Bile duct (tissue), 1 donor: ENCODE data around the genes ADIPOR2, FKBP4 and TEX52.

- PRO-cap, result no peak
Observed at GRCh38 chr12:1474573-1475127, 119.7 kb downstream of the FBXL14 start.

DNA sequence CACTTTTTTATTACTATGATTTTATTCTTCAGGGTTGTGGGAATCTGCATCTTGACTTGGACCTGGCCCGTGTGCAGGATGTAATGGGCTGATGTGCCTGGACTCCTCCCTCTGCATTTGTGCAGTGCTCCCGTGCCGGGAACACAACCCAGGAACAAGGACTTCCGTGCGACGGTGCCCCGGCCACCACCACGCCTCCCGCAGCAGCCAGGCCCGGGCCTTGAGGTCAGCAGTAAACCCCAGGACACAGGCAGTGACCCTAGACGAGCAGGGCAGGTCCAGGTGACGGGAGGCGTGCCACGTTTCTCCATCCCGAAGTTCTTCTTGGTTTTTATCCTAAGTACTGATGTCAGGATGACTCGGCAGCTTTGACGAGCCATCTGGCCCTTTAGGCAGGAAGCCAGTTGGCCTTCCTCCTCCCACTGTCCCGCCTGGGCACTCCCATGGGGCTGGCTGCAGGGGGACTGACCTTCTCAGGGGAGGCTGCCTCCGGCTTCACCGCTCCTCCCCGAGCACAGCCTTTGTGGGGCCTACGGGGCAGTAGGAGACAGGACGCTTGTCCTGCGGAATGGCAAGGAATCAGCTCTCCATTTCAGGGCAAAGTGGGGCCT lies 94.3 kb downstream of the FBXL14 start:
- PRO-cap, result no peak

DNA sequence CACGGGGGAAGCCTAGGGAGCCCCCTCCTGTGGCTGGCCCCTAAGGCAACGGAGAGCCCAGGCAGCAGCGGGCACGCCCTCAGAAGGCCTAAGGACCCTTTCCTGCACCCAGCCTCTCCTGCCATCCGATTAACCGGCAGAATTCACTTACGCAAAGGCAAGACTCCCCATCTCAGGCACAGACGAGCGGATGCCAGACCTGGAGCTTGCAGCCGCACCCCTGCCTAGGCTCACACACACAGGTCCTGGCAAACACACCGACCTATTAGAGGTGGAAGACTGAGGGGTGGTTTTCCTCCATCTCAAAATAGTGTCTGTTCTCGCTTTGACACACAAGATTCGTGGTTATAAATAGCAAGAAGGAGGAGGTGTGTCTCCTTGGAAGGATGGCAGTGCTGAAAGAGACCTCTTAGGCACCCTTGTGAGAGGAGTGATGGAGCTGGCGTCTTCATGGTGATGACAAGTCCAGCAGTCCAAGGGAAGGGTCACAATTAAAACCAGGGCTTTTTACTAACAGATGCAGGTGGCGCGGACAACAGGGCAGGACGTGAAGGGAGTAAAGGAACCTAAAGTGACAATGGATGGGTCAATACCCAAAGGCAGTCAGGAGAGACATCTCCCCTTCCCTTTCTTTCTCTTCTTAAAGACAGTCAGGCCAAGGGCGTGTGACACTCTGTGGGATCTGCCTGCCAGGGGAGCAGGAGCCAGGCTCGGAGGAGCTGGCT lies 62.3 kb downstream of the FBXL14 start:
- PRO-cap, result no peak

GRCh38 chr12:1593833-1593898 lies 715 bp downstream of the FBXL14 start:
- PRO-cap, result no peak

DNA sequence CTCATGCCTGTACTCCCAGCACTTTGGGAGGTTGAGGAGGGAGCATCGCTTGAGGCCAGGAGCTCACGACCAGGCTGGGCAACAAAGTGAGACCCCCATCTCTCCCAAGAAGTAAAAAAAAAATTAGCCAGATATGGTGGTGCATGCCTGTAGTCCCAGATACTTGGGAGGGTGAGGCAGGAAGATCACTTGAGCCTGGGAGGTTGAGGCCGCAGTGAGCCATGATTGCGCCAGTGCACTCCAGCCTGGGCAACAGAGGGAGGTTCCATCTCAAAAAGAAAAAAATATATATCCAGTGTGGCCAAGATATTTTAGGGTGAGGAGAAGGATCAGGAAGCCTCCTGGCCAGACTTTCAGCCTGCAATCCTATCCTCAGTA lies 23.5 kb upstream of the ADIPOR2 start:
- PRO-cap, result no peak

DNA sequence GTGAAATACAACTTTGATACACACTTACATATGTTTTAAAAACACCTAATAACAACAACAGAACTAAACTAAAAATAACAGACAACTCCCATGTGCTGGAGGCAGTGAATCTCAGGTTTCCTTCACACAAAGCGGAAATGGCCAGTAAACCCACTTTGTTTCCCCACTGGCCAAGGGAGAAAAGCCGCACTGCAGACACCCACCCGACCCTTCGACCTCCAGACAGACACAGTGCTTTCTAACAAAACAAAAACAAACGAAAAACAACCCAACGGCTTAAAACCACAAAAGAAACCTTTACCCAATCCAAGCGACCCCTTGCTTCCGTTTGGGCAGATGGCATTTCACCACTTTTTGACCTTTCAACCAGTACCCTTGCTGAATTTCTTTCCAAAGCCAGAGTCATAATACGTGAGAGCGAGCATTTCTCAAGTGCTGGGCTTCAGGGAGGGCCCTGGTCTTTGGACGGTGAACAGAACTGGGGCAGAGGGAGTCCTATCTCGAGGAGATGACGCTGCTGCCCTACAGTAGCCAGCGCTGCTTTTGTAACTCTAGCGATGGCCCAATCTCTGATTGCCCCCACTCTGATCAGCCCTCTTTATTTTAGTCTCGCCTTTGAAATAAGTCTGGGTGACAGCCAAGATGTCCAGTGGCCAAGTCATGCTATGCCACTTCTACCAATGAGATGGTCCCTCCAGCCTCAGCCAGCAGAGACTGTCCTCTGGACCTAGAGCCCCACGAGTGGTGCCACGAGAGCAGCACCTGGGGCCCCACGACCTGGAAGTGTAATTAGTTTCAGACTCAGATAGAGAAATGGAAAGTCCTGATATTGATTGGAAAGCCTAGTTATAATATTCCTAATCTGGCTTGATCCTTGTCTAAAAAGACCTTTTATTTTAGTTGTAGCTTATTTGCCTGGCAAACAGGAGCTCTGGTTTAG lies 21.9 kb upstream of the ADIPOR2 start:
- PRO-cap, result no peak

DNA sequence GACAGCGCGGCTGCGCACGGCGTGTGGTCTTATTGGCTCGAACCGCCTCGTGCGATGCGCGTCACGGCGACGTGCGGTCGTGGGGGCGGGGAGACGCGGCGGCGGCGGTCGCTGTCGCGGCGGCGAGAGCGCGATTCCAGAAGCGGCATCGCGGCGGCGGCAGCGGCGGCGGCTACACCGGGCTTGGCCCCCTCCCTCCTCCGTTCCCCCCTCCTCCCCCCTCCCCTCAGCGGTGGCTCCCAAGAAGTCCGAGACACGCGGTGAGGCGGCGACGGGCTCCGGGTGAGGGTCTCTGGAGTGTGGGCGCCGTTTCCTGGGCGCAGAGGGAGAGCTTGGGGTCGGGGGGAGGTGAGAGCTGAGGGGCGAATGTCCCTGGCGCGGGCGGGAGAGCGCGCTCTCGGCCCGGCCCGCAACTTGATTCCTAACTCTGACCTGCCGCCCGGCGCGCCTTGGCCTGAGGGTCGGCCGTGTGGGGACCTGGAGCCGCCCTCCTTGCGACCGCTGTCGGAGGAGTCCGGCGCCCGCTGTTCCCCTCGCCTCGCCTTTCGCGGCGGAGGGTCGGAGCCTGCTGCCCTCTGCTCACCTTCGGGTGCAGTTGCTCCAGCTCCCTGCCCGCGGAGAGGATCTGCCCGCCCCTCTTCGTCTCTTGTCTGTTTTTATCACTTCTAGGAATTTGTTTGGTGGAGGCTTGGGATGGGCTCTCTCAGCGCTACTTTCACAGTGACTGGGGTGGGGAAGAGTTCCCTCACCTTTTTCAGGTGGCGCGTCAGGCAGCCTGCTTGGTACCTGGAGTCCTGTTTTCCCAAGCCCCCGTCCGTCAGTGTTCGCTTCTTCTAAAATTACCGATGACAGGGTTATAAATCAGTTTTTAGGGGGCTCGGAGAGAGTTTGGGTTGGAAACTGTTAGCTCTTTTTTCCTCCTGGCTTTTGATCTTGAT lies at the start of gene ADIPOR2:
ADIPOR2 (plus strand) TSS at position 139 of the 938 bp plus-strand sequence.
- PRO-cap, result bidirectional peak, plus-strand start at position 80 of the sequence, minus-strand start outside the sequence; unidirectional peak, minus-strand start at position 529 of the sequence

GRCh38 chr12:1695212-1695980 lies 4.5 kb downstream of the ADIPOR2 start:
- PRO-cap, result no peak

GRCh38 chr12:1754038-1754665 lies 63.3 kb downstream of the ADIPOR2 start:
- PRO-cap, result no peak

- PRO-cap, result no peak
Observed at GRCh38 chr12:1794354-1794940, 25.9 kb upstream of the LRTM2 start.

- PRO-cap, result no peak
Observed at GRCh38 chr12:2017739-2018106, 13.5 kb upstream of the DCP1B start.

GRCh38 chr12:2163499-2164438 lies 111.0 kb downstream of the CACNA1C start:
- PRO-cap, result unidirectional peak, plus-strand start at chr12:2163771

- PRO-cap, result no peak
Observed at GRCh38 chr12:2250733-2251255, 198.0 kb downstream of the CACNA1C start.

DNA sequence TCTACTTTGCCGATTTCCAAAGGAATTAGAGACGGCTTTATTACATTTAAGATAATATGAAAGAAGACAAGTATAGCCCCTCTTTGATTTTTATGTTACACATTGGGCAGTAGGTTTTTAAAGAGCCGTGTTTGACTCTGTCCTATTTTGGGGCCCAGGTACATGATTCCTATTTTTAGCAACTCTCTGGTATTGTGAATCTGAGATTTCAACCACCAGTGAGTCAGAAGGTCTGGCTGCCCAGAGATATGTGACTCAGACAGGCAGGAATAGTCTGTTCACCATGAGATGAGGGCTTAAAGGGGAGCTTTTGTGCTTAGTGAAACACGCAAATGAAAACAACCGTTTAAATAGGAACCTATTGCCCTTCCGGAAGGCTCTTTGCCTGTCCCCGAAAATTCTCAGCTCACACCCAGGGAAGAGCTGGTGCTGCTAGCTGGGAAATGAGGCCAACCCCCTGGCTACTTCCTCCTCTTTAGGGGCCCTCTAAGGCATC lies 283.5 kb downstream of the CACNA1C start:
- PRO-cap, result no peak

- PRO-cap, result bidirectional peak, plus-strand start at chr12:2385209, minus-strand start at chr12:2385087
Observed at GRCh38 chr12:2384989-2385559, 332.3 kb downstream of the CACNA1C start.

GRCh38 chr12:2428863-2429192 lies 365.9 kb upstream of the FKBP4 start:
- PRO-cap, result no peak

- PRO-cap, result bidirectional peak, plus-strand start at chr12:2794996, minus-strand start at chr12:2794866
Observed at GRCh38 chr12:2794402-2795607, at the start of gene FKBP4. FKBP4 (plus strand) TSS chr12:2794970.

- PRO-cap, result no peak
Observed at GRCh38 chr12:2856163-2857388, at the start of gene TEX52. TEX52 (minus strand) TSS chr12:2857039.

DNA sequence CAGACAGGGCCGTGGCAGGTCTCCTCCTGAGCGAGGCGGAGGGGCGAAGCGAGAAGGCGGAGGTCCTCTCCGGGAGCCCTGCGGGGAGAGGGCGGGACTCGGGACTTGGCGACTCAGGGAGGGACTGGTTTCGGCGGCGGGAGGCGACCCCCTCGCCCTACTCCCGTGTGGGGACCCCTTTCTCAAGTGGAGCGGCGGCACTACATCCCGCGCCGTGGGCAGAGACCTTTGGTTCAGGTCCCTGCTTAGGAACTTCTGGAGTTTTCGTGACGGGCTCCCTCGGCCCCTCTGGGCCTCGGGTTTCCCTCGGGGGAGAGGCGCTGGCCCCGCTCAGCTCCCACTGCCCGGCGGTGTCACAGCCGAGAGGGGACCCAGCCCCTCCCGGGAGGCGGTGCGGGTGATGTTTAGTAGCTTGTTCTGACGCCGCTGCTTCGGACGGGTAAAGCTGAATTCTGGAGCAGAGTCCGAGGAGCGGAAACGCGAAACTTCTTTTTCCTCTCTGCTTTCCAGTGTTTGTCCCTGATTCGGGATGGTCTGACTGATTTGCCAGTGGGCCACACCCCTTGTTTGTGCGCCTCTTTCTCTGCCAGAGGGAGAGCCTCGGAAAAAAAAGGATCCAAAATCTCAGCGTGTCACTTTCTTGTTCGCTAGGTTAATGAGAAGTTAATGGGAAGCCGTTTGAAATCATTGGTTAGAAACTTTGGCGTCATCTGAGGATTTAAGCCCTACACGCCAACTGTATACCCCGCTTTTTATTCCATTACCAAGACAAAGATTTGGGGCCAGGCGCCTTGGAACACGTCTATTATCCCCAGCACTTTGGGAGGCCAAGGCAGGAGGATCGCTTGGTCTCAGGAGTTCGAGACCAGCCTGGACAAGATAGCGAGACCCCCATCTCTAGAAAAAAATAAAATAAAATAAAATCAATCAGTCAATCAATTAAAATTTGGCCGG lies 577 bp downstream of the TULP3 start:
- PRO-cap, result bidirectional peak, plus-strand start at position 407 of the sequence, minus-strand start at position 297 of the sequence; bidirectional peak, plus-strand start at position 771 of the sequence, minus-strand start at position 657 of the sequence

- PRO-cap, result no peak
Observed at GRCh38 chr12:3020682-3021267, 56.4 kb upstream of the TSPAN9 start.